Measurements from ENCODE around the genes ARL14EPL, DTWD2 and FAM170A.

GRCh38 chr5:115834125-115834662 is 7.2 kb downstream of the ATG12 start:
- RRBS = no CpG with 5 or more reads among the region's 3 CpGs
CAGE:
- cytosol, long polyA plus RNA = no peak
- long polyA plus RNA = no peak
- nucleus, long polyA plus RNA = no peak

DNA sequence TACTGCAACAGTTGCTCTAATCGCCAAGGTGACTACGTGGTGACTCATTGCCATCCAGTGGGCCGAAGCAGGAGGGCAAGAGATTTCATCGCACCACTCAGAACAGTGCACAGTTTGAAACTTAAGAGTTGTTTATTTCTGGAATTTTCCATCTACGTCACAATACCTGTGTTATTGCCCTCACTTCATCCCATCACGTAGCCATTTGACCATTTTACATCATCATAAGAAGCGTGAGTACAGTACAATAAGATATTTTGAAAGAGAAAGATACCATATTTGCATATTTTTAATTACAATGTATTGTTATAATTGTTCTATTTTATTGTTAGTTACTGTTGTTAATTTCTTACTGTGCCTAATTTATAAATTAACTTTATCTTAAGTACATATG is at the start of gene ARL14EPL:
TSS of gene ARL14EPL (plus strand) at position 200 of the 394 bp plus-strand sequence.
- RRBS = no CpG with 5 or more reads among the region's 7 CpGs
CAGE:
- cytosol, long polyA plus RNA = no peak
- long polyA plus RNA = no peak
- nucleus, long polyA plus RNA = no peak

DNA sequence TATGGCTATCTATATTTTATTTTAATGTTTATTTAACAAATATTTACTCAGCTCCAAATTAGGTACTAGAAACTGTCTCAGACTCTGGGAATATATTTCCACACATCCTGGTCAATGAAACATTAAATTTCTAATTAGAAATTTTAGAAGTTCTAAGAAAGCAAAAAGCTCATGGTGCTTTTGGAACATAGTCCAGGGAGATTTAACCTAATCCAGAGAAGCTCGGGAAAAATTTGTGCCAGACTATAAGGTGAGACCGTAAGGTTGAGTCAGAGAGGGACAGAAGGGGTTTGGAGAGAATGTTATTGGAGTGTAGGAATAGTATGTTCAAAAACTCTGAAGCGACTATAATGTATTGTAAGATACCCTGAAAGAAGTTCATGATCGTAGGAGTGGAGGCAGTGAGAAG is 138.6 kb downstream of the COMMD10 start:
- RRBS = no CpG with 5 or more reads among the region's 4 CpGs
CAGE:
- cytosol, long polyA plus RNA = no peak
- long polyA plus RNA = no peak
- nucleus, long polyA plus RNA = no peak

GRCh38 chr5:116233157-116234015 is 148.6 kb downstream of the COMMD10 start:
- RRBS = no CpG with 5 or more reads among the region's 2 CpGs
CAGE:
- cytosol, long polyA plus RNA = no peak
- long polyA plus RNA = no peak
- nucleus, long polyA plus RNA = no peak

- RRBS = no CpG with 5 or more reads among the region's 8 CpGs
CAGE:
- cytosol, long polyA plus RNA = no peak
- long polyA plus RNA = no peak
- nucleus, long polyA plus RNA = no peak
Observed at GRCh38 chr5:116486569-116487001, 88.0 kb downstream of the SEMA6A start.

DNA sequence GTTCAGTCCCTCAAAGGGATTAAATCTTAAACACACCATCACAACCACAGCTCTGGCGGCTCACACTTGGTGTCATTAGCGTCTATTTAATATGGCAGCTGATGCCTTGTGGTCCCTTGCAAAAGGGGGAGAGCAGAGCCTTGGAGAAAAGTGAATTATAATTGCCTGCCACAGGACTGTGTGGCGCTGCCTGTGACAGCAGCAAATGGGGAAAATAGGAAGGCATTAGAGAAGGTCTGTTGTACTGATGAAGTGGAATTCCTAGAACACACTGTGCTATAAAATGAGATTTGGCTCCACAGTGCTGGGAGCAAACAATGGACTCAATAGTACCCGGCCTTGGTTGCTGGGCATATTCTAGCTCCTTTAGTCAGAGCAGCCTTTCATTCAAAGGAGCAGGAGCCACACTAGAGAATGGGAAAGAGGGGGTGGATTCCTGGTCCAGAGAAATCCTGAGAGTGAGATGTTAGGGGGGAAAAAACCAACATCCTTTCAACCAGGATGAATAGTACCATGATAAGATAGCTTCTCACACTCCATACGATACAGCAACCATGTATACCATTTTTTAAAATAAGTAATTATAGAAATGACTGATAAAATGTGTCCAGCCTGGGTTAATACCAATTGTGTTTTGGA is 21.2 kb downstream of the SEMA6A start:
- RRBS = no CpG with 5 or more reads among the region's 5 CpGs
CAGE:
- cytosol, long polyA plus RNA = no peak
- long polyA plus RNA = no peak
- nucleus, long polyA plus RNA = no peak

DNA sequence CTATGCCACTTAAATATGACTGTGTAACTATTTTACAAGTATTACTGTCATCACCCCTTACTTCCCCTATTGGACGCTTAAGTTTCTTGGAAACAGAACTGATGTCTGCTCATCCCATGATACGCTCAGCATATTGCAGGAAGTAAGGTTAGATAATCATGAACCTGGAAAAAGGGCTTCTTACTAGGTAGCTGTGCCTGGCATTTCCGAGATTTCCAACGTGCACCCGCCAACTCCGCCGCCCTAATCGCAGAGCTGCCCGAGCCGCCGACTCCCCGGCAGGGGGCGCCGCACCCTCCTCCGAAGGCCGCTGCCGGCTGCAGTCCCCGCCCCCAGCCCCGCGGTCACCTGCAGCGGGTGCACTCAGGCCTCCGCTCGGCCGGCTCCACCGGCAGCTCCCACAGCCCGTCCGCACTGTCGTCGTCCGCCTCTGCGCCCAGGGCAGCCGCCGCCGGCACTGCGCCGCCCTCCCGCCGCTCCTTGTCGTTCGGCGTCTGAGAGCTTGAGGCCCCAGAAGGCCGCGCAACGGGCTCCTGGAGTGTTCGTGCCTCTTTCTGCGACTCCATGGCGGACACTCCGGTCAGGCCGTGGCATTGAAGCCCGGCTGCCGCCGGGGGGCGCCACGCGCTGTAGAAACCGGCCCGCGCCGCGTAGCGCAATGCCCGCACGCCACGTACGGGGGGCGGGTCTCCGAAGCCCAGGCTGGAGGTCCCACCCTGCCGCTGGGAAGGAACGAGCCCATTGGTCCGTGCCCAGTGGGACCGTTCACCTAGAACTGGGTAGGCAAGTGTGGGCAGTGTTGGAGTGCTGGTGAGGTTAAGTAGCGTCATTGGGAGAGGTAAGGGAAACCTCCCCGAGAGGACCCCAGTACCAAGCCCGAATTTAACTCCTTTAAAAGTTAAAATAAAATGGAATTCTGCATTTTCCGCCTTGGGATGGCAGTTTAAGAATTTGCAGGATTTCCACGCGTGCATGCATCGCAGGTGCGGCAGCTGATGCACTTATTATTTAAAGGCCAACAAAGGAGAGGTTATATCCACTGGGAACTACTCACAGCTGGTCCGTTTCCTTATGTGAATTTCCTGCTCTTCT is at the start of gene DTWD2:
TSS of gene DTWD2 (minus strand) at position 602 of the 1,092 bp plus-strand sequence.
- RRBS = 1% methylated on average over 27 of the region's 80 CpGs
CAGE:
- cytosol, long polyA plus RNA = no peak
- long polyA plus RNA = no peak
- nucleus, long polyA plus RNA = no peak

DNA sequence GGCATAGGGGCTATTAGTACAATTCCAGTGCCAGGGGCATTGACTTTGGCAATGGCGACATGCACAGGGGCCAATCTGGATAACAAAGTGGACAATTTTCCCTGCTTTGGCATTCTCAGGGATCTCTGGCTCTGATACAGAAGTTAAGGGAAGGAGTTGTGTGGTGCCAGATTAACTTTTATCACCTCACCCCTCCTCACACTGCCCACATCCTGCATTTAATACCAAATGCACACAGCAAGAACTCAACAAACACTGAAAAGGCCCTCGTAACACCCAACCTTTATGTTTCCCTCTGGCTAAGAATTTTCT is 84.3 kb upstream of the TNFAIP8 start:
- RRBS = no CpG with 5 or more reads among the region's 2 CpGs
CAGE:
- cytosol, long polyA plus RNA = no peak
- long polyA plus RNA = no peak
- nucleus, long polyA plus RNA = no peak

- RRBS = 100% methylated on average over 1 of the region's 9 CpGs
CAGE:
- cytosol, long polyA plus RNA = no peak
- long polyA plus RNA = no peak
- nucleus, long polyA plus RNA = no peak
Observed at GRCh38 chr5:119273335-119274052, 82.3 kb upstream of the TNFAIP8 start.

DNA sequence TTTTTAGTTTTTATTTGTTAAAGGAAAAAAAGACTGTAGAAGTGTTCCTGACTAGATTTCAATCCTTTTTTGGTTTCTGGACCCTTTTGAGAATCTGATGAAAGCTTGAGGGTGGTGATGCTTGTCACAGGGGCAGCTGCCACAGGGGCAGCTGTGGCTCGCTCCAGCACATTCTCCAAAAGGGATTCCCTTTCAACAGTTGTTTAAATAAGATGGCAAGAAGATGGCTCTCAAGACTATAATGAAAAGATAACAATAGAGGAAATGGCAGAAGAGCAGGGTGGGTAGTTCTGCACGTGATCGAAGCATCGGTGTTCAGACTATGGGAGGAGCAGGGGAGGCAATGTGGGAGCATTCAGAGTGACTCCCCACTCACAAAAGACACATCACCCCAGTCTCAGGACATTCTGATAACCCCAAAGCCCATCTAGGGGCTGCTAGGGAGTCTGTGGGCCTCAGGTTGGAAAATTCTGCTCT is 46.5 kb upstream of the TNFAIP8 start:
- RRBS = no CpG with 5 or more reads among the region's 4 CpGs
CAGE:
- cytosol, long polyA plus RNA = no peak
- long polyA plus RNA = no peak
- nucleus, long polyA plus RNA = no peak

GRCh38 chr5:119341416-119341986 is 14.3 kb upstream of the TNFAIP8 start:
- RRBS = no CpG with 5 or more reads among the region's 4 CpGs
CAGE:
- cytosol, long polyA plus RNA = no peak
- long polyA plus RNA = no peak
- nucleus, long polyA plus RNA = no peak

DNA sequence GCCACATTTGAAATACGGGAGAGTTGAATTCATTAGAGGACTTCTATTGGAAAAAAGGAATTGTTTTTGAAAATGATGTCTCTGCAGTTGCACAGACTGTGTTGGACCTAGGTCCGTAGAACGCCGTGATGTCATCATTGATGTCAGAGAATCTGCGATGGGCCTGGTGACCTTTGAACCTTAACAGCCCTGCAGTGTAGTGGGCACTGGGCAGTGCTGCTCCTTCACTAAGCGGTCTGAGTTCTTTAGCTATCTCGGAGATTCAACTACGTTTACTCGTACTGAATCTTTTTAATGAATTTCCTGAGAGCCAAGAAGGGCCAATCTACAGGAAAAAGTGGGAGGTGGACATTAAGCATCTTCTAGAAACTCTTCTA is at the start of gene FAM170A:
TSS of gene FAM170A (plus strand) at position 176 of the 377 bp plus-strand sequence.
- RRBS = no CpG with 5 or more reads among the region's 9 CpGs
CAGE:
- cytosol, long polyA plus RNA = no peak
- long polyA plus RNA = no peak
- nucleus, long polyA plus RNA = no peak

- RRBS = 2% methylated on average over 10 of the region's 59 CpGs
CAGE:
- cytosol, long polyA plus RNA = no peak
- long polyA plus RNA = no peak
- nucleus, long polyA plus RNA = no peak
Observed at GRCh38 chr5:120464802-120465980, 1.1 kb downstream of the PRR16 start.

- RRBS = no CpG with 5 or more reads among the region's 4 CpGs
CAGE:
- cytosol, long polyA plus RNA = no peak
- long polyA plus RNA = no peak
- nucleus, long polyA plus RNA = no peak
Observed at GRCh38 chr5:122064954-122065814, 12.9 kb downstream of the LOX start.

- RRBS = no CpG with 5 or more reads among the region's 2 CpGs
CAGE:
- cytosol, long polyA plus RNA = no peak
- long polyA plus RNA = no peak
- nucleus, long polyA plus RNA = no peak
Observed at GRCh38 chr5:122126149-122126777, 3.1 kb upstream of the ZNF474 start.

DNA sequence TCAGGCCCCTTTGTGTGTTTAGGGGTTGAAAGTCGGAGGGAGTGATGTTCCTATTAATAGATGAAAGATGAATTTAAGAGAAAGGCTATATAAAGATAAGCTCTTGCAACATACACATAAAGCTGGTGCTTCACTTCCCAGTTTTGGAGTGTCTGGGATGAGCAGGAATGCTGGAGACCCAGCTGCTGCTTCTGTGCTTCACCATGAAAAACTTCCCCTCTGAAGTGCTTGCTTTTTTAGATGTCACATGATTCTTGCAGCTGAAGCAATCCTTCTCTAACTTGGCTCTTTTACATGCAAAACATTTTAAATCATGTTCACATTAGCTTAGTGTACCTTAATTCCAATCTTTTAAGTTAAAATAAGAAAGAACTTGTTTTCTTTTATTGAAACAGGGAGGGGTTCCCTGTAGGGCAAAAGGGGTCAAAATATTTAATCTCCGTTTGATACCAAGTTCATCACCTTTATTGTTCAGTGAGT is 19.6 kb upstream of the SNCAIP start:
- RRBS = no CpG with 5 or more reads among the region's 2 CpGs
CAGE:
- cytosol, long polyA plus RNA = no peak
- long polyA plus RNA = no peak
- nucleus, long polyA plus RNA = no peak

DNA sequence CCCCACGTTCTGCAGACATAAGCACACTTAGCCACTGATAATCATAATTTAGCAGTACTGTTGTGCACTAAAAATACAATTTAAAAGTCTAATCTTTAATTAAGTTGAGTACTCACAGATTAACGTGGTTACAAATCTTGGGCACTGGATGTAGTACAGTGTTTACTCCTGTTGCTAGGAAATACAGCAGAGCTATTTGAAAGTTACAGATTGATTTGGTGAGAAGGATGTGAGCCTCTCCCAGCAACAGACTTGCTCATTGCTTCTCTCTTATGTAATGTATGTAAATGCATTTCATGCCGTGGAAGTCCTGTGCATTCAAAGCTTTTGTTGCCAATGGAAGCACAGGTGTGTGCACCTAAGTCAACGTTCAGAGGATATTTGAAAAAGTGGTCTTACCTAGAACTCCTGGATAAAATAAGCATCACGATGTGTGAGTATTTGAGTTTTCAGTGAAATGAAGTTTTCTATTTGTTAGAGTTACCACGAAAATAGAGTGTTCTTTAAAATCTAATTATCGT is 11.2 kb downstream of the SNCAIP start:
- RRBS = no CpG with 5 or more reads among the region's 7 CpGs
CAGE:
- cytosol, long polyA plus RNA = no peak
- long polyA plus RNA = no peak
- nucleus, long polyA plus RNA = no peak

DNA sequence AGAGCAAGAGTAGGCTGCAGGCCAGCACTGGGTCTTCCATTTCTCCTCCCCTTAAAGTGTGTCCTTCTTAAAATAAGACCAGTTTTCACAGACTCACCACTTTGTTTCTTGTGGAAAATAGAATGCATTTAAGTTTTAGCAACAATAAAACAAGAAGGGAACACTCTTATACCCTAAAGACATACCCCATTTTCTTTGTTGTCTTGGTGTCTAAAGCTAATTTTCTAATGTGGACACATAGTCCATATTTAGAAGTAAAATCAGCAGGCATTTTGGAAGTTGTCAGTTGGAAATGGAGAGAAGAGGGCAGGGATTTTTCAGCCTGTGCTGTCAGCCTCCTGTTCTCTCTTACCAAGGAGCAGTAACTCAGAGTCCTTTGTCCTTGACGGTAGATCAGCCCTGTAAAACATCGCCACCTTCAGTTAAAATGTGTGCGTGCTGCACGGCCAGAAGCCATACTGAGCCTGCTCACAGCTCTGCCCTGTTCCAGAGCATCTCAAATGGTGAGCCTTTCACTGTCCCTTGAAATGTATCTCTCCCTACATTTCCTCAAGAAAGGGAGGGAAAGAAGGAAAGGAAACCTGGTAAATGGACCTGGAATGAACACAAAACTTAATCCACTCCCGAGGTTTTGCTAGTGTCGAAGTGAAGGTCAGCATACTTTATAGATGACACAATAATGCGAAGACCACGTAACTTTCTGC is 103.4 kb downstream of the SNCAIP start:
- RRBS = no CpG with 5 or more reads among the region's 8 CpGs
CAGE:
- cytosol, long polyA plus RNA = no peak
- long polyA plus RNA = no peak
- nucleus, long polyA plus RNA = no peak

DNA sequence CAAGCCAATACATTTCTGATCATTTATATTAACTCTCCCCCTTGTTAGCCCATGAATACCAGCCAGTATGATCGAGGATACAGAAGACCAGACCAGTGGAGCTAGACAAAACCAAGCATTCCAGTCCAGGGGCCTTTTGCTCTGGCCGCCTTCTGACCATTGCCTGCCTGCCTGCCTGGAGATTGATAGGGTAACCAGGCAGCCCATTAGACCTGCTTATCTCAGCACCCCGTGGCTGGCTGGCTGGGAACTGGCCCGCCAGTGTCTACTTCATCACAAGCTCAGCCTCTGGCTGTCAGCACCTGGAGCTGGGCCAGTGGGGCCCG is 181.2 kb downstream of the SNCAIP start:
- RRBS = no CpG with 5 or more reads among the region's 5 CpGs
CAGE:
- cytosol, long polyA plus RNA = no peak
- long polyA plus RNA = no peak
- nucleus, long polyA plus RNA = no peak

DNA sequence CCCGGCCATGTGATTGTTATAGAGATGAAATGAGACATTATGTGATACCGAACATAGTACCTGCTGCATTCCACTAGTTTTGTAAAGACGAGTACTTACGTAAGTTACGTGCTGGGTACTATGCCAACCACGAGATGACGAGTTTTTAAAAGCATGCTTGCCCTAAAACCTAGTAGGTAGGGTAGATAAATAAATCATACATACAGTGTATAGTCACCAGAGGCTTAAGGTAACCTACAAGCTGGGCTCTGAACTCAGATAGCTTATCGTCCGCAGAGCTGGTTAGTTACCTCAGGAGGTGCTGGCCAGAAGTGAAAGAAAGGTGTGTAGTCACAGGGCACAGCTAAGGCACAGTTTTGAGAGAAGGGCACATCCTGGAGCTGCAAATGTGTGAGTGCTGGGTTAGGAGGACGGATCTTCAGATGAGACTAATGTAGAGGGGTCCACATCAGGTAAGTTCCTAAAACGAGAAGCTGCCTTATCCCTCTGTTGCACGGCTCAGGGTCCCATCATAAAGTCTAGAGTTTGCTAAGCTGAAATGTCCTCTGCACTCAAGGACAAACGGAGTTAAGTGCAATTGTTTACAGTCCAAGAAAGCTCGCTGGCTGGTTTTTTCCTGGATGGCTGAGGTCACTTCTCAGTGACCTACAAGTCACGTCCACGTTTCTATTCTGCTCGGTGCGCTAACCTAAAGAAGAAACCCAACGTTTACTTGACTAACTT is 1.2 kb upstream of the SNX24 start:
- RRBS = no CpG with 5 or more reads among the region's 19 CpGs
CAGE:
- cytosol, long polyA plus RNA = no peak
- long polyA plus RNA = no peak
- nucleus, long polyA plus RNA = no peak

Data from IMR-90 (cell line).